Colon Carcinoma Metastatic in the Lung (tissue), 2 donors: ENCODE results near the gene HSPG2.

- PRO-cap, 2 experiments = no peak in any of the 2 experiments
Measured at GRCh38 chr1:21298694-21299456, 8.6 kb upstream of the ECE1 start.

GRCh38 chr1:21343777-21344149 lies 53.5 kb upstream of the ECE1 start:
- PRO-cap, 2 experiments = no peak in any of the 2 experiments

- PRO-cap, 2 experiments = no peak in any of the 2 experiments
Measured at GRCh38 chr1:21537354-21538220, 28.4 kb downstream of the ALPL start.

DNA sequence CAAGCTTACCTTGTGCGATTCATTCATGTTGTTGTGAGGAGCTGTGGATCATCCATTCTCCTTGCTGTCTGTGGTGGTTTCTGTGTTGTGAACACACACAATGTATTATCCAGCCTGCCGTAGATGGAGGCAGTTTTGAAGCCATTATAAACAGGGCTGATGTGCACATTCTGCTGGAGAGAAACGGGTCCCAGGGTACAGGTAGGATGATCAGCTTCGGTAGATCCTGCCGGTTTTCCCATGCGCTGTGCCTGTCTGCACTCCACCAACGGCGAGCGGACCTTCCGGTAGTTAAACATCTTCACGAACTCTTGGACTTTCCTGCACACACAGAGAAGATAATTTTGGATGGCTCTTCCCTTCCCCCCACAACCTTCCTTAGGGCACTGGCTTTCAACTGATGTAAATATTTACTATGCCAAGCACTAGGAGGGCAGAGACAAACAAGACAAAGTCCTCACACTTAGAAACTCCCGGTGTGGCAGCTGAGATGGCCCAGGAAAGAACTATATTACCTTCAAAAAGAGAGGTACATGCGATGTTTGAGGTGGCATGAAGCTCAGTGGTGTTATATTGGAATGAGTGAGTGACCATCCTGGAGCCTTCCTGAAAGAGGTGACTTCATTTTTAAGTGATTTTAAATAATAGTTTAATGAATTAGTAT lies 41.7 kb downstream of the ALPL start:
- PRO-cap, 2 experiments = no peak in any of the 2 experiments

DNA sequence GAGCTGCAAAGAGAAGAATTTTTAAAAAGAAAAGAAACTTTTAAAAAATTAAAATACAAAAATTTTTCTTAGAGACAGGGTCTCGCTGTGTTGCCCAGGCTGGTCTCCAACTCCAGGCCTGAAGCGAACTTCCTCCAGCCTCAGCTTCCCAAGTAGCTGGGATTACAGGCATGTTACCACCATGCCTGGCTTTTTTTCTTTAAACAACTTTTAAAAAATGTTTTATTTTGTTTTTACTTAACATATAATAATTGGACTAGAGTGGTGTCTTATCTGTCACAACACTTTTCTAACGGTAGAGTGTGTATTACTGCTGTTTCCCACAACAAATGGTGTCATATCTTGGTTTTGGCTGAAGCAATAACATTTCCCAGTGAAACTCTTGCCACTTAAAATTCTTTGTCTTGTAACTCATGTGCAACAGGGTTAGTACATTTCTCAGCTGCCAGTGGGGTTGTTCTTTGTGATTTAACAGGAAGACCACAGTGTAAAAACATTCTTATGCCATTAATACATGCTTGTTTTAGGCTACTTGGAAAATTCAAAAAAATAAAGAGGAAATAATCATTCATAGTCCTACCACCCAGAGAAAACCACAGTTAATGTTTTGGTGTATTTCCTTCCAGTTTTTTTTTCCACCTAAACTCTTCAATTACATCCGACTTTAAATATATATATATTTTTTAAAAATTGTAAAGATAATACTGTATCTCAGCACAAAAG lies 43.5 kb downstream of the ALPL start:
- PRO-cap, 2 experiments = no peak in any of the 2 experiments

DNA sequence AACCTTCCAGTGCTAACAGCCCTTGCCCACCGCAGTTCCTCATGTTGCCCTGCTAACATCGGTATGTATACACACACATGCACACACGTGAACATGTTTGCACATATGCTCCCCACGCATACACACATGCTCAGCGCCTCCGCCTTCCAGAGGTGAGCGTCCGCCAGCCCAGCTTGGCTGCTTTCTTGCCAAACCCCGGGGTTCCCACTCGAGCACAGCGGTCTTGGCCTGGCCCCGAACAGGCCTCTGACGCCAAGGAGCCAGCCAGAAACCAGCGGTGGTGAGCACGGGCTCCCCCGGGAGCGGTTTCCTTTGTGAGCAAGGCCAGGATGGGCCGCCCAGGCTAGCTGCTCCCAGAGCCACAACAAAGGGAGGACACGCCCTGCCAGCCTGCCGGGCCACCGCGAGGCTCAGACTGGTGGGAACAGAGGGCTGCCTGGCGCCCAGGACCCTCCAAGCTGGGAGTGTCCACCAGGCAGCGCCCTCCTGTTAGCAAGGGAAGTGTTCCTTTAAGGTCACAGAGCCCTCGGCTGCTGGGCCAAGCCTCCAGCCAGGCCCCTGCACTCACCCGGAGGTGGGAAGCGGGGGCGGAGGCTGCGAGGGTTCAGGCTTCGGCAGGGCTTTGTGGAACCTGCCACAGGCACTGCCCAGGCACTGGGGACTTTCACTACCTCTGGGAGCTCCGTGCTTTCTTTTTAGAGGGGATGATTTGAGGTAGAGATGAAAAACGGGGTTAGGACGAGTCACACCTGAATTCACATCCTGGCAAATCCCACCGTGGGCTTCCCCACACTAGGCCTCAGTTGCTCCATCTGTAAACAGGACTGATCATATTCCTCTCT lies 65.5 kb downstream of the ALPL start:
- PRO-cap, 2 experiments = no peak in any of the 2 experiments

DNA sequence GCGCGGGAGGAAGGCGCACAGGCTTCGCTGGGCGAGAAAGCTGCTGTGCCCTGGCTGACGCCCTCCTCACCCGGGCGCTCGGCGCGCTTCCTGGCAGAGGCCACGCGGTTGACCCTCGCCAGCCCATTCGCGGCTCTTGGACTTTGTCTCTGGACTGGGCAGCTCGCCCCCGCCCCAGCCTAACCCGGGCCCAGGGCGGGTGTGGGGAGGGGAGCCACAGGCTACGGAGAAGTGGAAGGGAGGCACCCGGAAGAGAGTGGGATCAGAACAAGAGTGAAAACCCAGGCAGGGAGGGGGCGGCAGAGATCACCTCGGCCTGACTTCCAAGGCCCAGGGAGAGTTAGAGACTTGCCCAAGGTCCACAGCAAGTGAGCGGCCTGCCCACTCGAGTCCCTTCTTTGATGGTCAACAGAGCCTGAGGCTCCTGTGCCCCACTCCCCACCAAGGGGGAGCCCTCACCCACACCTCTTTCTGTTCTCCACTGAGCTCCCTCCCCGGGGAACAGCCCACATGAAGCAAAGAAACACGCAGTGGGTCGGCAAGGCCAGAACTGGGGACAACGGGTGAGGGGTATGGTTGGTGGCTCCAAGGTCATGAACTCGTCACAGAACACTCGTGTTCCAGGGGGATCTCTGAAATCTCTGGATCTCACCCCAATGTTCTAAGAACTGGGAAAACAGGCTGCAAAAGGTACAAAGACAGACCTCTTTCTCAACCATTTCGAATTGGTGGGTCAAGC lies 731 bp upstream of the RAP1GAP start:
- PRO-cap, 2 experiments = no peak in any of the 2 experiments

- PRO-cap, 2 experiments = no peak in any of the 2 experiments
Measured at GRCh38 chr1:21736265-21736637, 46.7 kb downstream of the USP48 start.

- PRO-cap, 2 experiments = no peak in any of the 2 experiments
Measured at GRCh38 chr1:21887863-21888203, 49.3 kb downstream of the HSPG2 start.

- PRO-cap, 2 experiments = no peak in any of the 2 experiments
Measured at GRCh38 chr1:21895978-21896375, 41.1 kb downstream of the HSPG2 start.

DNA sequence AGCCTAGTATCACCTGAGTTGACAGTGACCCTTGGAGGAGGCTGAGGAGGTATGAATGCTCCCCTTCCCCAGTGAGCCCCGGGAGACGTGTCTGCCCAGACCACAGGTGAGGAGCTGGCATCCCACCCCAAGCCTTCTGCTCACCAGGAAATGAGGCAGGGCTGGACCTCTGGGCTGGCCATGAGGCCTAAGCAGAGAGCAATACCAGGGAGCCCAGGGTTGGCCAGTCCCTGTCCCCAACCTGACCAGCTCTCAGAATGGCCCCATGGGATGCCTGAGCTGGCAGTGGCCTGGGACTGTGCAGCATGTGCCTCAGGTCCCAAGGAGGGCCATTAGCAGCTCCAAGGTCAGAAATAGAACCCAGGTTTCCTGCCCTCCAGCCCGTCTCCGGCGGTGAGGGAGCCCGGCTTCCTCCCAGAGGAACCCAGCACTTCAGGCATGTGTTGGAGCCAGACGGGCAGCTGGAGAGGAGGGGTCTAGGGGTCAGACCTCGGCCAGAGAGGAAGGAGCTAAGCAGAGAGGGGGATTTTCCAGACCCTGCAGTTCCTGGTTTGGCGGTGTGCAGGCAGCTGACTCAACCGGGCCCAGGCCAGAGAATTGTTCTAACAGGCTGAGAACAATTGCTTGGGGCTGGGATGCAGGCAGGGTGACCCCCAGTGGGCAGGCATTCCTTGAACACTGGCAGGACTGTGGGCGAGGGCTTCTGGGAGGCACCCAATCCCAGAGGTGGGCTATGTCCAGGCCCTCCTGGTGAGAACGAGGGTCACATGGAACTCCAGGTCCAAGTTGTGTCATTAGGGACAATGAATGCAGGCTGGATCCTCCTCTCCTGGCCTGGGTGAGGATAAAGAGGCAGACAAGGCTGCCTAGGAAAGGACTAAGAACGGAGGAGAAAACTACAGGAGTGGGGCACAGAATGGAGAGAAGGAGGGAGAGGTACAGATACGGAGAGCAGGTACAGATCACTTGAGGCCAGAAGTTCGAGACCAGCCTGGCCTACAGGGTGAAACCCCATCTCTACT lies 37.1 kb downstream of the HSPG2 start:
- PRO-cap, 2 experiments = peak in 1 of 2 experiments; most common plus-strand start position 619 of the sequence (in 1)

GRCh38 chr1:21910809-21912046 lies 25.9 kb downstream of the HSPG2 start:
- PRO-cap, 2 experiments = no peak in any of the 2 experiments

DNA sequence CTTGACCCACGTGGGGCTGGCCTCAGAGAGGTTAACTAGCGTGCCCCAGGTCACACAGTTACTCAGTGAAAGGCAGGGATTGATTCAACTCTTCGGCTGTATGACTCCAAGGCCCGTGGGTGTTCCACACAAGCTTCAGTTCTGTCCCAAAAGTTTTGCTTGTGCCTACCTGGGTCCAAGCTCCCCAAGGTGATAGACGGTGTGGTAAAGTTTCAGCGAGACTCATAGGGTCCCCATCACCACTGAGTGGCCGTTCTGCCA lies 670 bp downstream of the HSPG2 start:
- PRO-cap, 2 experiments = no peak in any of the 2 experiments

DNA sequence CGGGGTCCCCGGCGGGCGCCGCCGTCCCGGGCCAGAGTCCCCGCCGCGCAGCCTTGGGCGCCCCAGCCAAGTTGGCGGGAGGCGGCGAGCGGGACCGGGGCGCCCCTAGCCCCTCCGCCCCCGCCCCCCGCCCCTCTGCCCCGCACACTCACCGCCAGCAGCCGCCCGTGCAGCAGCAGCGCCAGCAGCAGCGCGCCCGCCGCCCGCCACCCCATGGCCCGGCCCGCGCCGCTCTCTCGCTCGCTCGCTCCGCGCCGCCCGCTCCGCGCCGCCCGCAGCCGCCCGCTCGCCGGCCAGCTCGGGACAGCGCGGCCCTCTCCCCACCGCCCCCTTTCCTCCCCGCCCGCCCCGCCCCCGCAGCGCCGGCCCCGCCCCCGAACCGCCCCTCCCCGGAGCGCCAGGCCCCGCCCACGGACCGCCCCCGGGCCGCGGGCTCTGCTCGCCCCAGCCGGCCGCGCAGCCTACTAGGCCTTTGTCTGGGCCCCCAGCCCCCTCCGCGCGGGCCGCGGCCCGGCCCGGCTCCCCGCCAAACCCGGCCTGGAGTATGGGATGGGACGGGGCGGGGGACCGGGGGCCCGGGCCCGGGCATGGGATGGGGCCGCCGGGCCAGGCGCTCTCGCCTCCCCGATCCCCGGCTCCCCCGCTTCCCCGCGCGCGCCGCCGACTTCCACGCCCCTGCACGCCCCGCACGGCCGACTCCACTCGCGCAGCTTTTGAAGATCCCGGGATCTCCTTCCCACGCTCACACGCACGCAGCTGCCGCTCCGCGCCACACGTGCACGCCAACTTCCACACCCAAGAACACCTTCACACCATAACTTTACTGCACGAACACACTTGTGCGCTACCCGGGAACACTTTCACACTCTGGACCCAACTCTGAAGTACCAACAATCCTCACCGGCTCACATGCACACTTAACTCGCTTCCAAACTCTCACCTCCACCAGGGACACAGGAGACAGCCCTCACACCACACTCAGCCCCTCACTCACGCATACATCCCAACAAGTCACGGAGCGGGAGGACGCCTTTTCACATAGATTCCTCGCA lies at the start of gene HSPG2:
Gene HSPG2, minus strand, starts transcription at position 308 of the 1,052 bp plus-strand sequence.
- PRO-cap, 2 experiments = peak in 2 of 2 experiments; most common plus-strand start position 834 of the sequence (in 2); most common minus-strand start position 305 of the sequence (in 2)

GRCh38 chr1:21939076-21939496 lies 2.0 kb upstream of the HSPG2 start:
- PRO-cap, 2 experiments = no peak in any of the 2 experiments

GRCh38 chr1:22018965-22019603 lies 17.6 kb downstream of the CELA3A start:
- PRO-cap, 2 experiments = no peak in any of the 2 experiments

GRCh38 chr1:22052855-22053886 lies 662 bp downstream of the CDC42 start:
- PRO-cap, 2 experiments = peak in 2 of 2 experiments; most common plus-strand start chr1:22053317 (in 1); most common minus-strand start chr1:22053224 (in 2)

DNA sequence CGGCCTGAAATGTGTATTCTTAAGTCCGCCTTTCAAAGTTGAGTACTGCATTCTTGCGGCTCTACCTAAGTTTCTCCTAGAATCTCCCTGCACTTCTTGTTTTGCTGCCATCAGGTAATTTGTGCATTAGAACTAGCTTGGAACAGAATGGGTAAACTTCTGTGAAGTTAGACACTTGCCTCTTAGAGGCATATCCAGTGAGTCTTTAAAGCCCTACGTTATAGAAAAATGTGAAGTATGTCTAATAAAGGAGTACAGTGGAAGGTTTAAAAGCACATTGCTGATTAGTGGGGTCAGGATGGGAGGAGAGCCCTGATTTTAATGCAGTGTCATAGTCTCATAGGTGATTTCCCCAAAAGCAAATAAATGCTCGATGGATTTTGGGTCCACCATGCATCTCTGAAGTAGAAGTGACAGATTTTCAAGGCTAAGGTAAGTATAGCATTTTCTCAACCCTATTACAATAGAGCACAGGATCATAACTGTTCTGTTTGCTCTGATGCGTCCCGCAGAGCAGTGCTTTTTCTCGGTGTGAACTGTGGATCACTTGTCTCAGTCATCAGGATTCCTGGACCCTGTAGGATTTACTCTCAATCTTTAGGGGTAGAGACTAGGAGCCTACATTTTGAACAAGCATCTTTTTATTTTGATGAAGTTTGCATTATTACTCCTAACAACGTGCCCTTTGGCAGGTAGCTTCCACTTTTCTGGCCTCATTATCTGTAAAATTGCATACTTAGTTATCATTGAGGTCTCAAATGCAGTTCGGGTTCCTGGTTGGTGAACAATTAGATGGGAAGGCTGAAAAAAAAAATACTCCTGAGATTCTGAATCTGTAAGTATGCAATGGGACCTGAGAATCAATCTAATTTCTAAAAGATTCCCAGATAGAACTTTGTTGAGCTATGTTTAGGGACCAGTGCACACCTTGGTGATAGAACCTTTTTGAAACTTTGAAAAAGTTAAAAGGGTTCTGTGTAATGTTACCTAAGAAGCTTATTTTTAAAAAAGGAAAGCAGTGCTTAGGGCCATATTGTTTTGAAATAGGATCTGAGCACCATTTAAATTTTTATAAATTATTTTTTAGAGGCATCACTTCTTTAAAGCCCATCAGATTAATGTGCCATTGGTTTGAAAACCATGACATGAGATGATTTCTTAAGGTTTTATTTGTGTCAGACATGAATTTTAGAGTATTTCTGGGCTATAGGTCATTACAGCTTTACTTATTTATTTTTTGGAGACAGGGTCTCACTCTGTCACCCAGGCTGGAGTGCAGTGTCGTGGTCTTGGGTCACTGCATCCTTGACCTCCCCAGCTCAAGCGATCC lies 44.9 kb downstream of the WNT4 start:
- PRO-cap, 2 experiments = no peak in any of the 2 experiments

GRCh38 chr1:22133592-22134220 lies 9.2 kb downstream of the WNT4 start:
- PRO-cap, 2 experiments = no peak in any of the 2 experiments

DNA sequence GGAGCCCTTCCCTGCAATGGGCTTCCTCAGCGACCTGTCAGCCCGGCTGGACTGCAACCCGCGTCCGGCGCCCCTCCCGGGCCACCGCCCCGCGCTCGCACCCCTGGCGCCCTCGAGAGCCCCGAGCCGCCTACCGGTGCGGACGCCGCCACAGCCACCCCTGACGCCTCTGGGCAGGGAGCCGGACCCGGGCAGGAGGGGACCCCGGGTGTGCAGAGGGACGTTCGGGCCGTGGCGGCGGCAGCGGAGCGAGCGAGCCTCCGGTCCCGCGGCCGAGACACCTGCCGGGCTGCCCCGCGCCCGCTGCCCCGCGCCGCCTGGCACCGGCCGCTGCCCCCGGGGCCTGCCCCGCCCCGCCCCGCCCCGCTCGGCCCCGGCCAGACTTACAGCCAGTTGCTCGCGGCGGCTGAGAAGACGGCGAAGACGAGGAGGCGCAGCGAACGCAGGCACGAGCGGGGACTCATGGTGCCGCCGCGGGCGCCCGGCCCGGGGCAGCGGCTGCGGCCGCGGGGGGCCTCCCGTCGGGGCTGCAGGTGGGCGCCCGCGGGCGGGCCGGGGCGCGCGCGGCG lies 354 bp downstream of the WNT4 start:
- PRO-cap, 2 experiments = no peak in any of the 2 experiments